REH cell (cell line): ENCODE results near the gene HCAR3.

GRCh38 chr12:121804970-121805054 lies 1.0 kb downstream of the SETD1B start:
- PRO-cap, result no peak

GRCh38 chr12:121858435-121858762 lies 260 bp downstream of the HPD start:
- PRO-cap, result no peak

DNA sequence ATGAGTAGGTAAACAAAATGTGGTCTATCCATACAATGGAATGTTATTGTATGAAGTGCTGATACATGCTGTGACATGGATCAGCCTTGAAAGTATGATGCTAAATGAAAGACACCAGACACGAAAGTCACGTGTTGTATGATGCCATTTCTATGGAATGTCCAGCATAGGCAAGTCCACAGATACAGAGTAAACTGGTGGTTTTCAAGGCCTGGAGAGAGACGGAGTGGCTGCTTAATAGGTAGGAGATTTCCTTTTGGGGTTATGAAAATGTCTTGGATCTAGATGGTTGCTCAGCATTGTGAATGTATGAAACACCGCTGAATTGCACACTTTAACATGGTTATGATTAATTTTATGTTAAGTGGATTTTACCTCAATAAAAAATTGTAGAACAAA lies 31.7 kb downstream of the CFAP251 start:
- PRO-cap, result no peak

- PRO-cap, result no peak
These were observed 30.0 kb downstream of the MLXIP start for GRCh38 chr12:122108452-122109016.

GRCh38 chr12:122142981-122143238 lies 31.1 kb downstream of the IL31 start:
- PRO-cap, result no peak

GRCh38 chr12:122147139-122148187 lies 26.6 kb downstream of the IL31 start:
- PRO-cap, result no peak

- PRO-cap, result no peak
These were observed 1.6 kb downstream of the LRRC43 start for GRCh38 chr12:122184475-122185041.

GRCh38 chr12:122224763-122225074 lies 1.1 kb downstream of the DIABLO start:
- PRO-cap, result no peak

- PRO-cap, result no peak
These were observed 576 bp downstream of the DIABLO start for GRCh38 chr12:122225436-122225516.

- PRO-cap, result no peak
These were observed 13.5 kb upstream of the VPS33A start for GRCh38 chr12:122279788-122280174.

DNA sequence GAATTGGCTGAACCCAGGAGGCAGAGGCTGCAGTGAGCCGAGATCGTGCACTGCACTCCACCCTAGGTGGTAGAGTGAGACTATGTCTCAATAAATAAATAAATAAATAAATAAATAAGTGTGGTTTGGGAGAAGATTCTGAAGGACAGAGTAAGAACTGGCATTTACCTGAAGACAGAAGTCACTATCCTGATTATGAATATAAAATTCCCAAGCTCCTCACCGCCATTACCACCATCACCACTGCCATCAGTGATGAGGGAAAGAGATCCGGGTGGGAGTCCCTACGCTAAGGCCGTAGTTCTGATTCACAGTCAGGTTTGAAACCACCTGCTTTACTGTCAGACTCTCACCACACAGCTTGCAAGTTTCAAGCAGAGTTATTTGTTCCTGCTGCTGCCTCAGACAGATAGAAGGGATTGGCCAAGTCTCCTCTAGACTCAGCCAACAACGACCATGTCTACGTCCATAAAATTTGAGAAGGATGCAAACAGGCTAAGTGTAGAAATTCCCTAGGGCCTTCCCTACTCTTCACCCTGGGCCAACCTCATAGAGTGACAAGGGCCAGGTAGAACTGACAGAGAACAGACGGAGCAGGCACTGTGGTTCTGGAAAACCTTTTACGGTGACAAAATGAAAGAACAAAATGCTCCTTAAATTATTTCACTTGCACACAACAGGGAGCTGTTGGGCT lies 39.7 kb downstream of the CLIP1 start:
- PRO-cap, result no peak

DNA sequence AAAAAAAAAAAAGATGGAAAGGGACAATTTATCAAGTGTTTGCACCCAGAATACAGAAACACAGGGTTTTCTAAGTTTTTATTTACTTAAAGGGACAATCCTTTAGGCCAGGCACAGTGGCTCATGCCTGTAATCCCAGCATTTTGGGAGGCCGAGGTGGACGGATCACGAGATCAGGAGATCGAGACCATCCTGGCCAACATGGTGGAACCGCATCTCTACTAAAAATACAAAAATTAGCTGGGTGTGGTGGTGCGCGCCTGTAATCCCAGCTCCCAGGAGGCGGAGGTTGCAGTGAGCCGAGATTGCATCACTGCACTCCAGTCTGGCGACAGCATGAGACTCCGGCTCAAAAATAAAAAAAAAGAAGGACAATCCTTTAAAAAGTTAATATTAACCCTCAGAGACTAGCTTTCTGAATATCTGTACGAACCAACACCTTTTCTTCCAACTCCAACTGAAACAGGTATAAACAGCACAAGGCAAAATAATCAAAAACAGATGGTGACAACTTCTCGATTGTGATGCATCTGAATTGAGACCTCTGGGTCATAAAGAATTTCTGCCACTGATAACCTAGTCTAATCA lies 27.9 kb downstream of the CLIP1 start:
- PRO-cap, result no peak

GRCh38 chr12:122420942-122421234 lies 1.6 kb downstream of the CLIP1 start:
- PRO-cap, result no peak

DNA sequence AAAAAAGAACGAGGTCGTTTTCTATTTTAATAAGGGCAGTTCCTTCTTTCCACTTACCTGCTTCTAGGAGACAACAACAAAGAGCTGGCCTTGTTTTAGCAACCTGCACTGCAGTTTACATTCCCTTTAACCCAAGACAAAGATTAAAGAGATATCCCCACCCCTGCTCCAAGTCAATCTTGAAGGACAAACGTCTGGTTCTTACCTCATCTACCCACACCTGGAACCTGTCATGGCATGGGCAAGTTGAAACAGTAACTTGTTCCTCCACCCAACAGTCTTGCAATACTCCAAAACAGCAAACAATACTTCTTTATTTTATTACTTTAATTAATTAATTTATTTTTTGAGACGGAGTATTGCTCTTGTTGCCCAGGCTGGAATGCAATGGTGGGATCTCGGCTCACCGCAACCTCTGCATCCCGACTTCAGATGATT lies 32.7 kb downstream of the ZCCHC8 start:
- PRO-cap, result no peak

DNA sequence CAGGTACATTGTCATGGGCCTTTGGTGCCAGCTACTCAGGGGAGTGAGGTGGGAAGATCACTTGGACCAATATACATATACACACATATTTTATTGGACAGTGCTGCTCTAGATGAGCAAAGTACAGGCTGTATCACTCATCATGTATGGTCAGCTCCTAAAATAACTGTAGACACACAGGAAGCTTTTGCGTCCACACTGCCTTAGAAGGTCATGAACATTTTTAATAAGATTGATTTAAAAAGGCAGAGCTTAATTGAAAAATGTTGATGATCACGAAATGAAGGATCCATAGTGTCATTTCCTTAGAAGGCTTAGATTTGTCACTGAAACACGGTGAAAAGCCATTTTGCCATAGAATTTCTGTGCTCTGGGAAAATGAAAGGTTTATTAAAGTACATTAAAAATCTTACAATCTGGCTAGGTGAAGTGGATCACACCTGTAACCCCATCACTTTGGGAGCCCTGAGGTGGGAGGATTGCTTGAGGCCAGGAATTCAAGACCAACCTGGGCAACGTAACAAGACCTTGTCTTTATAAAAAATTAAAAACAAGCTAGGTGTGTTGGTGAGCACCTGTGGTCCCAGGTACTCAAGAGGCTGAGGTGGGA lies 2.8 kb upstream of the ZCCHC8 start:
- PRO-cap, result no peak

DNA sequence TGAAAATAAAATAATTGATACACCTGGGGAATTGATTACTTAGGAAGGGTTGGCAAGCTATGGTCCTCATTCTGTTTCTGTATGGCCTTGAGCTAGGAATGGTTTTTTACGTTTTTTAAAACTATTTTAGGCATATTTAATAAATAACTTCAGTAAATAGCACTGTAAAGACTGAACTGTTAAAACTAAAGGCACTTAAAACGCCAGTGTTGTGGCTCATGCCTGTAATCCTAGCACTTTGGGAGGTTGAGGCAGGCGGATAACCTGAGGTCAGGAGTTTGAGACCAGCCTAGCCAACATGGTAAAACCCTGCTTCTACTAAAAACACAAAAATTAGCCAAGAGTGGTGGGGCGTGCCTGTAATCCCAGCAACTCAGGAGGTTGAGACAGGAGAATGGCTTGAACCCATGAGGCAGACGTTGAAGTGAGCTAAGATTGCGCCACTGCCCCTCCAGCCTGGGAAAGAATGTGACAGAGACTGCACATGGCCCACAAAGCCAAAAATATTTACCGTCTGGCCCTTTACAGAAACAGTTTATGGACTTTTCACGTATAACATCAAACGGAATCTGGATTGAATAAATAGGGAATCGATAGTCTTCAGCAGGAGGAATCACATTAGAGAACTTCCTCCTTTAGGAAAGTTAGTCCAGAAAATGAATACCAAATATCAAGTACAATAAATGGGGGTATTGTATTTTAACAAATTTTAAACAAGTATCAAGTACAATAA lies 3.5 kb downstream of the RSRC2 start:
- PRO-cap, result no peak

DNA sequence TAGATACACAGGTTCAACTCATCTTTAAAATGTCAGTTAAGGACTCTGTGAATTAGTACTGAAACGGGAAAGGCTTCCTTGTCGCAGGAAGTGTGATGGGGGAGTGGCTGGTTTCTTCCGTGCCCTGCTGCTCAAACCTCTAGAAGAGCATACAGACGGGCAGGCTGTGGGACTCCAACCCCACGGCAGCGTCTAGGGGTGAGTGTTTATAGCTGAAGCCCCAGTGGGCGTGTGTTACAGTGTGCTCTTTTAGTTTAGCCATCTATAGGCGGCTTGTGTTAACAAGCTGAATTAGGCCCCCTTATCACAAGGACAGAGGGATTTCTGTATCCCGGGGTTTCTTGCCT lies 59.2 kb downstream of the HCAR2 start:
- PRO-cap, result no peak

- PRO-cap, result no peak
These were observed at the start of gene HCAR3 for GRCh38 chr12:122716230-122717080. TSS of gene HCAR3 (minus strand) at chr12:122716811.

DNA sequence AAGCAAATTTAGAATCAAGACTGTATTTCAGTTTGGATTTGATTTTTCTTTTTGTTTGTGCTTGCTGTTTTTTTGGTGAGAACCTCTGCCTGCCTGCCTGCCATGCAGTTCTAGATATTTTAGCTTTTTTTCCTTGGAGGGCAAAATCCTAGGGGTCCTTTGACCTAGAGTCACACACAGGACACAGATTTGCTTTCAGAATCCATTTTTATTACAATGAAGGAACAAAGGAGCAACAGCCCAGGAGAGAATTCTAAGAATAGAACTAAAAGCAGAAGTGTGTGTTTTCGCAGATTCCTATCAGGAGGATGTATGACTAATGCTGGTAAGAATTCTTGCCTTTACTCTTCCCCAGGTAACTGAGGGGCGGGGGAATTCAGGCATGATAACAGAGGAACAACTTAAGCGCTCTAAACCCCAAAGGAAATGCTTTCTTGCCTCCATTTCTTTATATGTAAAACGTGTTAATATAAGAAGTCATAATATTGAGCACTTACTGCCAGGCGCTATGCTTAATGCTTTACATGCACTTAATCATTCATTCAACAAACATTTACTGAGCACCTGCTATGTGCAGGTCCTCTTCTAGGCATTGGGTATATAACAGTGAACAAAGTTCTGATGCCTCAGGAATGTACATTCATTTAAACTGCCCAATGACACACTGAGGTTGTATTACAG lies 4.6 kb downstream of the HCAR1 start:
- PRO-cap, result unidirectional peak, minus-strand start at position 218 of the sequence

- PRO-cap, result no peak
These were observed 815 bp upstream of the CCDC62 start for GRCh38 chr12:122773539-122773975.